ENCODE results near the genes PLXDC2, MLLT10 and COMMD3.

- PRO-cap = no peak
- RRBS, 2 experiments = no CpG with 5 or more reads among the region's 4 CpGs
These were observed 253.3 kb downstream of the CACNB2 start for GRCh38 chr10:18393490-18393886.

DNA sequence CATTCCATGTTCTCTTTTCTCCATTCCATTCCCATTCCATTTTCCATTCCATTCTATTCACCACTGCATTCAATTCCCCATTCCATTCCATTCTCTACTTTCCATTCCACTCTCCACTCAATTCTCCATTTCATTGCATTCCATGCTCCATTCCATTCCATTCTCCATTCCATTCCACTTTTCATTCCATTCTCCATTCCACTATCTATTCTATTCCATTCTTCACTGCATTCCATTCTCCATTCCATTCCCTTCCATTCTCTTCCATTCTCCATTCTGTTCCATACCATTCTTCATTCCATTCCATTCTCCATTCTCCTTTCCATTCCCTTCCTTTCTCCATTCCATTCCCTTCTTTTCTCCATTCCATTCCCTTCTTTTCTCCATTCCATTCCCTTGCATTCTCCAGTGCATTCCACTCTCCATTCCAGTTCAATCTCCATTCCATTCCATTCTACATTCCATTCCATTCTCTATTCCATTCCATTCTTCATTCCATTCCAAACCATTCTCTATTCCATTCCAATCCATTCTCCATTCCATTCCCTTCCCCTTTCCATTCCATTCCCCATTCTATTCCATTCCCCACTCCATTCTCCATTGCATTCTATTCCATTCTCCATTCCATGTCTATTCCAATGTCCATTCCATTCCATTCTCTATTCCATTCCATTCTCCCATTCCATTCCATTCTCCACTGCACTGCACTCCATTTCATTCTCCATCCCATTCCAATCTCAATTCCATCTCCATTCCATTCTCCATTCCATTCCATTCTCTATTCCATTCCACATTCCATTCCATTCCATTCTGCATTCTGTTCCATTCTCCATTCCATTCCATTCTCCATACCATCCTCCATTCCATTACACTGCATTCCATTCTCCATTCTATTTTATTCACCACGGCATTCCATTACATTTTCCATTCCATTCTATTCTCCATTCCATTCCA lies 80.2 kb downstream of the NSUN6 start:
- PRO-cap = no peak
- RRBS, 2 experiments = no CpG with 5 or more reads among the region's 1 CpG

GRCh38 chr10:18650531-18651240 lies 701 bp downstream of the NSUN6 start:
- PRO-cap = no peak
- RRBS, 2 experiments = no CpG with 5 or more reads among the region's 8 CpGs

DNA sequence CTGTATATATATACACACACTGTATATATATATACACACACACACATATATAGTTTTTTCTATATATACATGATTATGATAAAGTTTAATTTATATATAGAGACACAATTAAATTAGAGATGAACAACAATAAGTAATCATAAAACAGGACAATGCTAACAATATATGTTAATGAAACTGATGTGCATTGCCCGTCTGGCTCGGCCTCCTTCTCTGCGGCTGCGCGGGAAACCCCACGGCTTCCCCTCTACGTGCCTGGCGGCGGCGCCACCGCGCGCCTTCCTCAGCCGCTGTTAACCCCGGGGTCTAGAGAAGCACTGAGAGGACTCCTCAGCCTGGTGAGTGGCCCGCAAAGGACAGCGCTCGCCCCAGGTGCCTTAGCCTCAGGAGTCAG lies 50.8 kb downstream of the ARL5B start:
- PRO-cap = no peak
- RRBS, 2 experiments = 88% methylated on average over 1 of the region's 18 CpGs; no CpG with 5 or more reads in 1 of the 2 experiments

DNA sequence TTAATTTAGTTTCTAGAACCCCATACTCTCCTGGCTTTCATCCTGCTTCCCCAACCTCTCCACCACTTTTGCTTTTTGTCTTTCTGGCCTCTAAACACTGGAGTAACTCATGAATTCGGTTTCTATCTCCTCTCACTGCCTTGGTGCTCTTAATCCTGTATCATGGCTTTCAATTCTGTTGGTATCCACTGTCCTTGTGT lies 18.6 kb upstream of the MALRD1 start:
- PRO-cap = no peak
- RRBS, 2 experiments = no CpG with 5 or more reads among the region's 1 CpG

GRCh38 chr10:19203711-19204094 lies 155.1 kb downstream of the MALRD1 start:
- PRO-cap = no peak
- RRBS, 2 experiments = no CpG with 5 or more reads among the region's 4 CpGs

DNA sequence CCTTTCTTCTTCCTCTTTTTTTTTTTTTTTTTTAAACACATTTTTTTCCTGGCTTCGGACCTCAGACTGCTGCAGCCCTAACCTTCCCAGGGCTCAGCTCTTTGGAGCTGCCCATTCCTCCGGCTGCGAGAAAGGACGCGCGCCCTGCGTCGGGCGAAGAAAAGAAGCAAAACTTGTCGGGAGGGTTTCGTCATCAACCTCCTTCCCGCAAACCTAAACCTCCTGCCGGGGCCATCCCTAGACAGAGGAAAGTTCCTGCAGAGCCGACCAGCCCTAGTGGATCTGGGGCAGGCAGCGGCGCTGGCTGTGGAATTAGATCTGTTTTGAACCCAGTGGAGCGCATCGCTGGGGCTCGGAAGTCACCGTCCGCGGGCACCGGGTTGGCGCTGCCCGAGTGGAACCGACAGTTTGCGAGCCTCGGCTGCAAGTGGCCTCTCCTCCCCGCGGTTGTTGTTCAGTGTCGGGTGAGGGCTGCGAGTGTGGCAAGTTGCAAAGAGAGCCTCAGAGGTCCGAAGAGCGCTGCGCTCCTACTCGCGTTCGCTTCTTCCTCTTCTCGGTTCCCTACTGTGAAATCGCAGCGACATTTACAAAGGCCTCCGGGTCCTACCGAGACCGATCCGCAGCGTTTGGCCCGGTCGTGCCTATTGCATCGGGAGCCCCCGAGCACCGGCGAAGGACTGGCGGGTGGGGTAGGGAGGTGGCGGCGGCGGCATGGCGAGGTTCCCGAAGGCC lies at the start of gene PLXDC2:
PLXDC2 (plus strand) TSS at position 64 of the 732 bp plus-strand sequence.
- PRO-cap = bidirectional peak, plus-strand start at position 276 of the sequence, minus-strand start at position 287 of the sequence; bidirectional peak, plus-strand start at position 453 of the sequence, minus-strand start at position 429 of the sequence; bidirectional peak, plus-strand start at position 677 of the sequence, minus-strand start at position 563 of the sequence
- RRBS, 2 experiments = 0 to 3% methylated on average over 5 to 9 of the region's 58 CpGs

DNA sequence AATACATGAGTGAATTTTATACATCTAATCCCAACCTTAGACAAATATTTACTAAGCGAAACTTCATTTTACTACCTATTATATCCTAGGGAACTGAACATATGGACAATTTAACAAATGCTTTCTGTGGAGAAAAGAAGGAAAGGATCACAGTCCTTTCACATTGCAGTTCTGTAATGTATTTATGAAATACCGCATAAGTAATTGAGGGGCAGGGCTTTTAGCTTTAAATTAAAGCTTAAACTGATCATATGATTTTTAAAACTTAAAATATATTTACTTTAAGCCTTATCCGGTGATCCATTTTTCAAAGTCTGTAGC lies 275.7 kb downstream of the PLXDC2 start:
- PRO-cap = no peak
- RRBS, 2 experiments = no CpG with 5 or more reads among the region's 3 CpGs

- PRO-cap = no peak
- RRBS, 2 experiments = no CpG with 5 or more reads among the region's 6 CpGs
These were observed 298.1 kb downstream of the PLXDC2 start for GRCh38 chr10:20114230-20114754.

DNA sequence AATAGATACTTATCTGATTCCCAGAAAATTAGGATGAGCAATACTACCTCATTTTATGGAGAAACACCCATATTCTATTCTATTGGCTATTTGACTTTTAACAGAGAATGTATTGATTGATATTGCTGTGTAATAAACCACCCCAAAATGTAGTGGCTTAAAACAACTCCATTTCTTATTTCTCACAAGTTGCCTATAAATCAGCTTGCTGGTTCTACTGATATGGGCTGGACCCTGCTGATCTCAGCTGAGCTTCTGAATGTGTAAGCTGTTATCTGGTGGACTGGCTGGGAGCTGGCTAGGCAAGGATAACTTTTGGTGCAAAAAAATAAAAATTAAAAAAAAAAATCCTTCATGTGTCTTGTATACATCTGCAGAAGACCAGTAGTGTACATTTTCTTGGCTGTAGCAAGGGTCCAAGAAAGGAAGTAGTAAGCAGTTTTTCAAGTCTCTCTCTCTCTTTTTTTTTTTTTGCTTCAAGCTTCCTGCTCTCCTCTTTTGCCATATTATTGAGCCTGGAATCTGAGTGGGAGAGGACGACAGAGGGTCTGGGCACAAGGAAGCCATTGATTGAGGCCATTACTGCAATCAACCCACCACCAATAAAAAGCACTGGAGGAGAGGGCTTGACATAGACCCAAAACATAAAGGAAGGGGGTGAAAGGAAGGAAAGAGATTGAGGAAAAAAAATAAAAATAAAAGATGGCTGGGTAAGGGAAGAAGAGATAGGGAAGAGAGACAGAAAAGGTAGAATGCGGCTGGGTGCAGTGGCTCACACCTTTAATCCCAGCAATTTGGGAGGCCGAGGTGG lies 345.0 kb downstream of the PLXDC2 start:
- PRO-cap = no peak
- RRBS, 2 experiments = no CpG with 5 or more reads among the region's 3 CpGs

- PRO-cap = no peak
- RRBS, 2 experiments = no CpG with 5 or more reads among the region's 3 CpGs
These were observed 395.2 kb downstream of the PLXDC2 start for GRCh38 chr10:20211458-20211777.

- PRO-cap = no peak
- RRBS, 2 experiments = no CpG with 5 or more reads among the region's 2 CpGs
These were observed 1.4 kb downstream of the NEBL start for GRCh38 chr10:20895674-20896119.

DNA sequence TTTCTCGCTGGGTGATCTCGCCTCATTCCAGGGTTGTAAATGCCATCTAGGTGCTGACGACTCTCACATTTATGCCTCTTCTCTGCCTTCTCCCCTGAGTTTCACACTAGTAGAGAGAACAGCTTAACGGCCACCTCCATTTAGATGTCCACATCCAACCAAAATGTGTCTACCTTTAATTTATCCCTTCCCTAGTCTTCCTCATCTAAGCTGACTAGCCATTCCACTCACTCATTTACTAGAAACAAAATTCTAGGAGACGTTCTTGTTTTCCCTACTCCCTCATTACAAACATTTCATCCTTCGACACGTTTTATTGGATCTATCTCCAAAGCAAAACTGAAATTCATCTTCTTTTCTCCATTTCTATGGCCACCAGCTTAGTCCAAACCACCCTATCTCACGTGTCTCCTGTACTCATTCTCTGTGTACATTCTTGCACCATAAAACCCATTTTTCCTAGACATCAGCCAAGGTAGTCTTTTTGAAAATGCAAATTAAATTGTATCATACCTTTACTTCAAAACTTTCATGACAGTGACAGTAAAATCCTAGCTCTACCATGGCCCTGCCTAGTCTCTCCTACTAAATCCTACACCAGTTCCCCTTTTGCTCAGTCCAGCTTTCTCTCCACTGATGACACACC lies 33.0 kb upstream of the NEBL start:
- PRO-cap = no peak
- RRBS, 2 experiments = no CpG with 5 or more reads among the region's 8 CpGs

- PRO-cap = no peak
- RRBS, 2 experiments = 78 to 92% methylated on average over 5 of the region's 12 CpGs
These were observed 133.0 kb upstream of the NEBL start for GRCh38 chr10:21029991-21030544.

GRCh38 chr10:21496267-21497127 lies 29.0 kb downstream of the SKIDA1 start:
- PRO-cap = bidirectional peak, plus-strand start at chr10:21496424, minus-strand start at chr10:21496411; bidirectional peak, plus-strand start at chr10:21496856, minus-strand start at chr10:21496812; bidirectional peak, plus-strand start at chr10:21496935, minus-strand start at chr10:21496963
- RRBS, 2 experiments = under 1 to 1% methylated on average over 27 of the region's 78 CpGs

DNA sequence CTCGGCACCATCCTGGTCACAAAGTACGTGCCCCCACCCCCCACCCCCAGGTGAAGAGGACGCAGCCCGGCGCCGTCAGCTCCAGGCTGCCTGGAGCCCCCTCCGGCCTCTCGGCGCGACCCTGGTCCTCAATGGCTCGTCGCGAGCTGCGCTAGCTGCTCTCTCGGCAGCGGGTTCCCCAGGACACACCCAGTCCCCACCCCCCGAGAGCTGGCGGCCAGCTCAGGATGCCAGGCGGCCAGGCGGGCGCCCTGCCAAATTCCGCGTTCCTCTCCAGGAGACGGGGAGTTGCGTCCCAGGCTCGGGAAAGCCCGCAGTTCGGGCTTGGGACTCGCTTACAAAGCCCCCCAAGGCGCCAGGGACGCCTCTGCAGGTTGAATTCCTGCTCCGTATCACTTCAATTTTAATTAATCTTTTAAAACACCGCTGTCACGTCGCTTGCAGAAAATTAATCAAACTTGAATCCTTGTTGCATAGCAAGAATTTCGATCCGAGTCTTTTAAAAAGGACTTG lies 28.3 kb downstream of the SKIDA1 start:
- PRO-cap = bidirectional peak, plus-strand start at position 286 of the sequence, minus-strand start at position 133 of the sequence
- RRBS, 2 experiments = 3 to 6% methylated on average over 4 of the region's 37 CpGs

DNA sequence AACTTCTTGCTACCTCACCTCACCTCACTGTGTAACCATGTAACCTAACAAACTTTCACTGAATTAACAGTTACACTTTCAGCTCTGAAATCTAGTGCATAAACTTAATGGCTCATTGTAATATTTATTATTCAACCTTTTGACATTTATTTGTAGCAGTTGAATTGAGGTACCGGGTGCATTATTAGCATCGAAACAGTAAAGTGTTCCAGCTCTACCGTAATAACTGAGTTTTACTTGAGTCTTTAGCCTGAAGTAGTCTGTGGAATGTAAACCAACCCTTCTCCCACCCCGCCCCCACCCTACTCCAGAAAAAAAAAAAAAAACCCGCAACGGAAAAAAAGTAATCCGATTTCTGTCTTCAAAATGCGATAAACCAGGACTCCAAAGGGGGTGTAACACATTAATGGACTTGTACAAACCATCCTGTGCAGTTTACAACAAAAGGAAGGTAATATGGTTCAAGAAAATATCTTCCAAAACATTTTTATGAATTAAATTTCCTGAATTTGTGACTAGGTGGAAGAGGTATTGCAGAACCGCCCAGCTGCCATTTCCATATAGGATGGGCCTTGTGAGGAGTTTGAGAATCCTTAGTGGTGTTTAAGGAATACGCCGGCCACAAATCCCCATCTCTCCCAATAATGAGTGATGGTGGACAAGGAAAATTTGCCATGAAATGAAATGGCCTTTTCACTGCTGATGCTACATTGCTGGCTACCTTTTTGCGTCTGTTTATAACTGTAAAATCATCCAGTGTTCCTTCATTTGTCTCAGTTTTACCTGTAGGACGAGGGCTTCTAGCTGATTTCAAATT lies 10.7 kb downstream of the SKIDA1 start:
- PRO-cap = no peak
- RRBS, 2 experiments = no CpG with 5 or more reads among the region's 13 CpGs

- PRO-cap = bidirectional peak, plus-strand start at chr10:21533698, minus-strand start at chr10:21533767
- RRBS, 2 experiments = no CpG with 5 or more reads among the region's 24 CpGs
These were observed 672 bp upstream of the MLLT10 start for GRCh38 chr10:21533250-21533869.

GRCh38 chr10:21533870-21534570 lies at the start of gene MLLT10:
TSS of gene MLLT10 (plus strand) at chr10:21534232.
- PRO-cap = bidirectional peak, plus-strand start at chr10:21534440, minus-strand start at chr10:21533954
- RRBS, 2 experiments = 1% methylated on average over 20 to 22 of the region's 80 CpGs

DNA sequence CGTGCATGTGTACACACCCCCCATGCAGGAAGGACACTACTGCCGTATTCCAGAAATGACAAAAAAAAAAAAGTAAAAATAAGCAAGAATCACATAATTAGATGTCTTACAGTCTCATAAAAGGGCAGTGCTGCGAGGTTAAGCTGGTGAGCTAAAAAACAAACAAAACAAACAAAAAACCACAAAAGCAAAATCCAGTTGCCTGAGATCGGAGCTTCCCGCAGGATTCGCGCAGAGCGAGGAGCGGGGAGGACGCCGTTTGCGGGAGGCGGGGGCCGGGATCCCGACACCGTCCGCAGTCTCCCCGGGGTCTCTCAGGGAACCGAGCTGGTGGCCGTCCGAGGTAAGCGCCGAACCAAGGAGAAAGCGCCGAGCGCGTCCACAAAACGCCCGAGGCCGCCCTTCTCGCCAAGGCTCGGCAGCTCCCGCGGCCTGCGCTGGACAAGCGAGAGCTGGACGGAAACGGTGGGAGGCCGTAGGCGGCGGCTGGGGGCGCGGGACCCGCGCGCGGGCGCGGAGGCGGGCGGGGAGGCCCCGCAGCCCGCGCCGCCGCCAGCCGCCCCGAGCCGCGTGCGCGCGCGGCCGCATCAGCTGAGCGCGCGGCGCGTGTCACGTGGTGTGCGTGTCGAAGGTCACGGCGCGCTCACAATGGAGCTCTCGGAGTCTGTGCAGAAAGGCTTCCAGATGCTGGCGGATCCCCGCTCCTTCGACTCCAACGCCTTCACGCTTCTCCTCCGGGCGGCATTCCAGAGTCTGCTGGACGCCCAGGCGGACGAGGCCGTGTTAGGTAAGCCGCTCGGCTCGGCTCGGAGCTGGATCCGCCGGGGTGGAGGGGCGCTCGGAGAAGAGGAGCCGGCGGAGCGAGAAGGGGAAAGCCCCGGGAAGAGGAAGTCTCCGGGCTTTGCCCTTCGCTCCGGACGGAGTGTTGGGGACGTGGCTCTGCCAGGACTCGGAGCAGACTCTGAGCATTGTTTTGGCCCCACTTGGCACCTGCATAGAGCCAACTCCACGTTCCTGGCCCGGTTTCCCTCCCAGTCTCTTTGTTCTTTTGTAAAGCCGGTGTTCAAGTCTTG lies at the start of gene COMMD3:
COMMD3 (plus strand) TSS at position 619 of the 1,073 bp plus-strand sequence.
- PRO-cap = bidirectional peak, plus-strand start at position 197 of the sequence, minus-strand start at position 357 of the sequence; bidirectional peak, plus-strand start at position 683 of the sequence, minus-strand start at position 586 of the sequence
- RRBS, 2 experiments = under 1 to 2% methylated on average over 12 to 13 of the region's 109 CpGs

Data from HEK293 (cell line).